Right ventricle myocardium (tissue), 1 donor: Measurements from ENCODE around the genes UST, PCMT1, RAET1G and PPP1R14C.

- PRO-cap, 2 experiments = no peak in any of the 2 experiments
These were observed 190.0 kb downstream of the SASH1 start for GRCh38 chr6:148532576-148533166.

GRCh38 chr6:148533451-148534129 lies 191.0 kb downstream of the SASH1 start:
- PRO-cap, 2 experiments = no peak in any of the 2 experiments

- PRO-cap, 2 experiments = peak in 1 of 2 experiments; most common plus-strand start chr6:148611612 (in 1)
These were observed 135.5 kb upstream of the UST start for GRCh38 chr6:148611235-148611730.

- PRO-cap, 2 experiments = peak in 2 of 2 experiments; most common plus-strand start chr6:148747030 (in 2); most common minus-strand start chr6:148746410 (in 2)
These were observed at the start of gene UST for GRCh38 chr6:148746073-148747160. UST (plus strand) TSS chr6:148747030.

GRCh38 chr6:148964245-148965093 lies 217.6 kb downstream of the UST start:
- PRO-cap, 2 experiments = no peak in any of the 2 experiments

DNA sequence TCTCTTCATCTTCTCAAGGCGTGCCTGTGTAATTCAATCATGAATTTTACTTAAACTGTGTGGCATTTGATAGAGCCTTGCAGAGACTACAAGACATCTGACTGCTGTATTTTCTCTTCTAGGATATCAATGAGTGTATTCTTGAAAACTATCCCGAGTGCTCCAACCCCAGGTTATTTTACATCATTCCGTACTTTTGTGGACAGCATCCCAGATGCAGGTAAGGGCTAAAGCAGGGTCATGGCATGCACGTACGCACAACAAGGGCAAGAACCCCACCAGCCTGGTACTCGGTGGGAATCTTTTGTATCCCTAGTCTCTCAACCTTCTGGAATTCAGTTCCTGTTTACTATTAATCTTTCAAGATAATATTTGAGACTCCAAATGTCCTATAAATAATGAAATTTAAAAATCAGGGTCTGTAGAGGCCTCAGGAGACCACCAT lies 272.2 kb downstream of the UST start:
- PRO-cap, 2 experiments = no peak in any of the 2 experiments

- PRO-cap, 2 experiments = no peak in any of the 2 experiments
These were observed 251.5 kb upstream of the TAB2 start for GRCh38 chr6:149065801-149066720.

- PRO-cap, 2 experiments = no peak in any of the 2 experiments
These were observed 185.1 kb upstream of the TAB2 start for GRCh38 chr6:149132241-149132907.

DNA sequence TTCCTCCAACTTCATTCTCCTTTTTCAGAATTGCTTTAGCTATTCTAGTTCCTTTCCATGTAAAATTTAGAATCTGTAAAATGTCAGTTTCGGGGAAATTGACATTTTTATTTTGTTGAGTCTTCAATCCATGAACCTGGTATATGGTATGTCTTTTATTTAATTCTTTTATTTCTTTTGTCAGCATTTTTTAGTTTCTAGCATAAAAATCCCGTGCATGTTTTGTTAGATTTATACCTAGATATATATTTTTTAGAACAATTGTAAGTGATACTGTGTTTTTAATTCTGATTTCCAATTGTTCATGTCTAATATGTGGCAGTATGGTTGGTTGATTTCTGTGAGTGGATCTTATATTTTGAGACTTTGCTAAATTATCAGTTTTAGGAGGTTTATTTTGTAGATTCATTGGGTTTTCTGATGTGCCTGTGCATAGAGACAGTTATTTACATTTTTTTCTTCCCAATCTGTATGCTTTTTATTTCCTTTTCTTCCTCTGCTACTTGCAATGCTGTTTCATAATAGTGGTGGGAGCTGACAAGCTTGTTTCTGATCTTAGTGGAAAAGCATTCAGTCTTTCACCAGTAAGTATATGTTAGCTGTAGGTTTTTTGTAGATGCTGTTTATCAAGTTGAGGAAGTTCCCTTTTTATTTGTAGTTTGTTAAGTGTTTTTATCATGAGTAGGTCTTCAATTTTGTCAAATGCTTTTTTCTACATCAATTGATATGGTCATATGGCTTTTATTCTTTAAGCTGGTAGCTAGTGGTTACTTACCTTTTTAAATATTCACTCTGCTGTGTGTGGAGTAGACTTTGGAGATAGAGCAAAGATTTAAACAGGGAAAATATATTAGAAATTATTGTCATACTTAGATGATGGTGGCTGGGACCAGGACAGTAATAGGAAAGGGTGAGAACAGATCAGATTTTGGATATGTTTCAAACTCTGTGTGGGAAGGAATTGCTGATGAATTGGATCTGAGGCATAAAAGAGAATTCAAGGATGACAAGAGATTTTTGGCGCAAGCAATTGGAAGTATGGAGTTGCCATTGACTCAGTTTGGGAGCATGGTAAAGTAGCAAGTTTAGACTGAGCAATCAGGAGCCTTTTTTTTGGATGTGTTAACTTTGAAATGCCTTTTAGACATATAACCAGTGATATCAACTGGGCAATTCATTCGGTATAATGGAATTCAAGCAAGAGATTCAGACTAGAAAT lies 14.0 kb downstream of the TAB2 start:
- PRO-cap, 2 experiments = no peak in any of the 2 experiments

DNA sequence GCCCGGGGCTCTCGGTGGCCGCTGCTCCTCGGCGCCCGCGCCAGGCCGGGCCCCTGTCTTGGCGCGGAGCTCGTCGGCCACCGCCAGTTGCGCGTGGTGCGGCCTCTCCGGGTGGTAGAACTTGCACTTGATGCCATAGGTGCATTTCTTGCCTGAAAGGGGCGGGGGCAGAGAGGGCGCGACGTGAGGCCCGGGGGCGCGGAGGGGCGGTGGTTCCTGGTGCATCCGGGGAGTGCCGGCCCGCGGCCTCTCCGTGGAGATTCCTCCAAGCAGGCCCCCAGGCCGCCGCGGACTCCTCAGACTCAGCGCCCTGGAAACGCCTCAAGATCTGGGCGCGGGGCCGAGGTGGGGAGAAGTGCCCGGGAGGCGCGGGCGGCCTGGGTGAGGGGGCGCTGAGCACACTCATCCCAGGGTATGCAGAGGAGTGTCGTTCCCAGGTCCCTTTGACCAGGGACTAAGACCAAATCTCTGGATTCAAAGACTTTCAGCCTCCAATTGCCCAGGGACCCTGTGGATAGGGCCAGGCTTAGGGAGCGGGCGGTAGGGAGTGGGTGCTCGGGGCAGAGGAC lies 33.4 kb downstream of the ZC3H12D start:
- PRO-cap, 2 experiments = no peak in any of the 2 experiments

- PRO-cap, 2 experiments = no peak in any of the 2 experiments
These were observed 27.9 kb downstream of the GINM1 start for GRCh38 chr6:149593765-149594871.

- PRO-cap, 2 experiments = peak in 2 of 2 experiments; most common plus-strand start chr6:149749743 (in 2); most common minus-strand start chr6:149749575 (in 2)
These were observed at the start of gene PCMT1 for GRCh38 chr6:149749238-149749922. PCMT1 (plus strand) TSS chr6:149749741.

DNA sequence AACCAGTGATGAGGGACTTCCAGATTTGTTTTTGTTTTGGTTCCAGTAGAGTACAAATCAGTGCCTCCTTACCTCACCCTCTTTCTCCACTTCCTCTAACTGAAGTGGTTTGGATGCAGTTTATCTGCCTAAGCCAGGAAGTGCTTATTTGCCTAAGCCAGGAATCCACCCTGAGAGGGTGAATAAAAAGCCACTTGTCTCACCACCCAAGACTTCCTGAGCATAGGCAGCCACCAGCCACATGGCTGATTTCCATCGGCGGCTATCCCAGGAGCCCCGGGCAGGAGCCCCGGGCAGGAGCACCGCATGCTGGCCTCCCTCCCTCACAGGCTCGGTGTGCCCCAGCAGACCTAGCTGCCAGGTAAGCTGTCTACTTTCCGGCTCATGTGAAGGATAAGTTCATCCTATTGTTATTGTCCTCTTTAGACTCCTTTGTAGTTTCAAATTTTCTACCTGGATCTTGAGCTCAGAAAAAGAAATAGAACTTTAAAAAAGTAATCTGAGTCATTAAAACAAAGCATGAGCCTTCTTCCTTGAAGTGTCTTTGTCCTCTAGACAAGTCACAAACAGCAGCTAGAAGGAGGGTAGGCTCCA lies 11.9 kb downstream of the LRP11 start:
- PRO-cap, 2 experiments = no peak in any of the 2 experiments

DNA sequence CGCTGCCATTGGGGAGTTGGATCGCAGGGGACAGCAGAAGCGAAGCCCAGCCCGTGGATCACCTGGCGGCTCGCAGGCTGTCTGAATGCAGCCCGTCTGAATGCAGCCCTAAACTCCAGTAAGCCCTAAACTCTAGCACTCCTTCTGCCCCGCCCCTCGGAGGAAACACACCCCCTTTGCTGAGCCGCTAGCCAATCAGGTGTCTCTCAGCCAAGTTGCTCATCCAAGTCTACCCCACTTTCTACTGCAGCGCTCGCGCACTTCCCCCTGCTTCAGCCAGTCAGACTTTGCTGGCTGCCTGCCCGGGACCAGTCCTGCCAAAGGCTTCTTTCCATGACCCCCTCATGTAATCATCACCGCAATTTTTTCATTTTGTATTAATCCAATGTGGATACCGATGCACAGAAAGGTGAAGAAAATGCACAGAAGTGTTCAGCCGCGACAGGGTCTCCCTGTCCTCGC lies at the start of gene RAET1G:
RAET1G (minus strand) TSS at position 120 of the 462 bp plus-strand sequence.
- PRO-cap, 2 experiments = peak in 2 of 2 experiments; most common plus-strand start position 270 of the sequence (in 1); most common minus-strand start position 98 of the sequence (in 2)

GRCh38 chr6:150079590-150080012 lies 10.7 kb upstream of the ULBP3 start:
- PRO-cap, 2 experiments = no peak in any of the 2 experiments

- PRO-cap, 2 experiments = peak in 2 of 2 experiments; most common plus-strand start chr6:150143044 (in 2); most common minus-strand start chr6:150142937 (in 2)
These were observed at the start of gene PPP1R14C for GRCh38 chr6:150142738-150143506. PPP1R14C (plus strand) TSS chr6:150143044.

DNA sequence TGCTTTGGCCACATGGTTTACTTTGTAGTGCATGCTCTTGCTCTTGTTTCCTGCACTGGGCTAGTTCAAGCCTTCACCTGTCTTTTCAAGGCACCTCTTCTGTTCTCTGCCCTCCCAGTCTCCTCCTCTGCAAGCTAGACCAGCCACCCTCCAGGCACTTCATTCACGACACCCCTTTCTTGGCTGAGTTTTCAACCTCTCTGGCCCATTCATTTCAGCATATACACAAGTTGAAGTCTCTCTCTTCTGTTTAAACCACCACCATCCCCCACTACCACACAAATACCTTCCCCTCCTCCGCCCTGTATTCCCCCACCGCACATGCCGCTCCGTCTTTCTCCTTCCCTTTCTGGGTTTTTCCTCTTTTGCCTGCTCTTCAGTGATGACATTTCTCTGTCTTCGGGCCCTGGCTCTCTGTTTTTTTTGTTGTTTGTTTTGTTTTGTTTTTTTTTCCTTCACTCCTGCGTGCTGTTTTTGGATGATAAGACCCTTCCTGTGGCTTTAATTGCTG lies 7.8 kb downstream of the PPP1R14C start:
- PRO-cap, 2 experiments = no peak in any of the 2 experiments

GRCh38 chr6:150151117-150151520 lies 8.3 kb downstream of the PPP1R14C start:
- PRO-cap, 2 experiments = no peak in any of the 2 experiments

GRCh38 chr6:150175997-150176646 lies 33.3 kb downstream of the PPP1R14C start:
- PRO-cap, 2 experiments = peak in 2 of 2 experiments; most common plus-strand start chr6:150176318 (in 1); most common minus-strand start chr6:150176232 (in 1)

DNA sequence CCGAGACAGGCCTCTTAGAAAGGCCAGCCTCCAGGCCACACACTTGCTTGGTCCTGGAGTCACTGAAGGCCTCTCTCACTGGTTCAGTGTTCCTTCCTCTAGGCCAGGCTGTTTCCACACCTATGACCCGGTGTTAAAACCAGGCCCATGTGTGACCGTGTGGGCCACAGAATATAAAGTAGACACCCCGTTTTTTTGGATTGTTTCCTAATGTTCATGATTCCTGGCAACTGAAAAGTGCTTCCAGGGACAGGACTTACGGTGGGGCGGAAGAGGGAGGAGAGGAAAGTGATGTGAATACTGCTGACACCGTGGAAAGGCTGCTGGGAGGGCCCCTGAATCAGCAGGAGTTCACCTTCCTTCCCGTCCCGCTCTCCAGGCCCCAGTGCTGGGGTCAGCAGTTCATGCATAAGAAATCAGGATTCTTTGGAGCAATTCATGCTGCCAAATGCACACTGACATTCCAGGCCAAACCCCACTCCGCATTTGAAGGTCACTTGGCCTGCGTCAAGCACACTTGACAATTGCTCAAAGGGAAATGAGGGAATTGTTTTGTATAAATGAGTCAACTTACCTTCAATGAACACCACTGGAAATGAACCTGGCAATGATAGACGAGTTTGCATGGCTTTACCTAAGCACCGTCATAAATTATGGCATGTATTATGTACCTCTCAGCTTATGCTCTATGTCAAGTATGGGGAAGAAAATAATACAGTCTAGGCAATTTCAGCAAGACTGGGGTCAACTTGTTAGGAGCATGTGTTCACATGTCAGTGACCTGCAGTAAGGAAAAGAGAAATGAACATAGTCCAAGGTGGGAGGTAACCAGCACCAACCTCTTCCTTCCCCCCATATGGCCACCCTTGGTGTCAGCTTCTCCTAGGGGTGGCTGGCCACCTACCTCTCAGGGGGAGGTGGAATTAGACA lies 84.1 kb downstream of the IYD start:
- PRO-cap, 2 experiments = no peak in any of the 2 experiments